HL-60 (cell line): ENCODE data around the genes INHBA, C7orf25 and DBNL.

DNA sequence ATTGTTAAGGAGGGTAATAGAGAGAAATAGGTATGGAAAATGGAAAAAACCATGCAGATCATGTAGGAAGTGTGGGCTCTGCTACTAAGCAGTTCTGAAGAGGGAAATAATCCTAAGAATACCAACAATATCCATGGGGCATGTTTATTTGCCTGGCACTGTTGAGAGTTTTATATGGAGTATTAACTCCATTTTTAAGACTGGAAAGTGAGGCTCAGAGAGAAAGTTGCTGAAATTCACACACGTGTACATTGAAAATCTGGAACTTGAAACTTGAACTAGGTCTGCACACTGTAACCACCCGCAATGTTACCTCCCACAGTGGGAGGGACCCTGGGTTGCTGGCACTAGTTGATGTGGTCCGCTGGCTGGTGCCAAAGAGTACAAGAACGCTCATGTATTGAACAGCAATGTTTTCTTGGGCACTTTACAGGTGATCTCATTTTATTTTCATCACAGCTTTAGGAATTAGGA lies 253.3 kb downstream of the INHBA start:
- RRBS: no CpG with 5 or more reads among the region's 4 CpGs

DNA sequence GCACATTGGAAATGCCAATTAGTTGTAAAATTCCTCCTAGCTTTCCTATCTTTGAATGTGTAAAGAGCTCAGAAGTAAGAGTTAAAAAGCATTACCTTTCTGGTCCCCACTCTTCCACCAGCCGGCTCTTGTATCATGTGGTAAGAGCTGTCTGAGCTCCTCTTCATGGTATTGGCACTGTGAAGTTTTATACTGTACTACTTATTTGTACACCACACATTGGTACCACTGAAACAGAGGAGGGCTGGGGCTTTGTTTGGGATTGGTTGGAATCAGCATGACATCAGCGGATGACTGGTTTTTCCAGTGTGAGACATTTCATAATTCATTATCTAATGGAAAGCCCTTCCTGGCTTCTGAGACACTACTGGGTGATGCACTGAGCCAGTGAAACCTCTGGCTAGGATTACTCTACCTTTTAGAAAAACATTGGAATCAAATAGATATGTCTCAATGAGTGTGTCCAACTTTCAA lies at the start of gene INHBA:
INHBA (minus strand) TSS at position 181 of the 474 bp plus-strand sequence.
- RRBS: no CpG with 5 or more reads among the region's 2 CpGs

GRCh38 chr7:41822044-41822812 lies 119.3 kb upstream of the INHBA start:
- RRBS: no CpG with 5 or more reads among the region's 3 CpGs

- RRBS: no CpG with 5 or more reads among the region's 9 CpGs
These were observed 213.7 kb upstream of the INHBA start for GRCh38 chr7:41916316-41917183.

GRCh38 chr7:42174346-42175091 lies 62.5 kb downstream of the GLI3 start:
- RRBS: no CpG with 5 or more reads among the region's 24 CpGs

- RRBS: 3% methylated on average over 58 of the region's 71 CpGs
These were observed at the start of gene C7orf25 for GRCh38 chr7:42911782-42912777. TSS of gene C7orf25 (minus strand) at chr7:42912070.

DNA sequence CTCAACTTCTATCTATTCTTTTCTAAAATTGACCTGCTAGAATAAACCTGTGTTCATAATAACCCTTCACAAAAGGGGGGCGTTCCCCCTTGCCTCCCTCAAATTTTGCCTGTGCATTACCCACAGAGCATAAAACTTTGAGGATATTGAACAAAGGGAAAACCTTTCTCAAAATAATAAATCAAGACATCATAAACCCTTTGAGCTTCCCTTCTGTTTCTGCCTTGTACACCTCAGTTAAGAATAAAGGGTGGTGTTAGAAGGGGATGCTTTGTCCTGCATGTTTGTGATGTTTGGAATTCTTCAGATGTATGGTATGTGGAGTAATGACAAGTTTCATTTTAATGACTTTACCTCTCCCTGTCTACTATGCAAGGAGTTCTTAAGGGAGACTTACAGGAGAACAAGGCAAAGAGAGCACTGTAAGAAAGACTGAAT lies 99.2 kb downstream of the HECW1 start:
- RRBS: no CpG with 5 or more reads among the region's 1 CpG

GRCh38 chr7:43585491-43586034 lies 2.7 kb downstream of the STK17A start:
- RRBS: no CpG with 5 or more reads among the region's 2 CpGs

- RRBS: no CpG with 5 or more reads among the region's 5 CpGs
These were observed 3.3 kb downstream of the STK17A start for GRCh38 chr7:43586071-43586664.

DNA sequence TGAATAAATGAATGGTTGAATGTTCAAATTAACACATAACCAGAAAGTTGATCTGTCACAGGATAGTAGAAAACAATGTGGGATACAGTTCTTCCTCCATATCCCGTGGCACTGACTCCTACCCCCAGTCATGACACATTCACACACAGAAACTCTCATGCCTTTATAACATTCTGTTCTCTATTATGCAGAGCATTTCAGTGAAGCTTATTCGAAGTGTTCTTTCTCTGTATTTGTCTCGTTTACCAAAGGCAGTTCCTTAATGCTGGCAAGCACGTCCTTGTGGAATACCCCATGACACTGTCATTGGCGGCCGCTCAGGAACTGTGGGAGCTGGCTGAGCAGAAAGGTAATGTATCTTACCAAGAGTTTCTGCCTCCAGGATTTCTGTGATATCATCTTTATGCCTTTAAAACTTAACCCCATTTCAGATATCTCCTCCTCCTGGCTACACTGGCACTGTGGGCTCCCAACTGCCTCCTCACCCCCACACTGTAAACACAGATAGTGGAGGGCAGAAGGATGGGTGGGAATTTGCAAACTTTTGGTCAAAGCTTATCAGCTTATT lies 34.1 kb downstream of the BLVRA start:
- RRBS: no CpG with 5 or more reads among the region's 6 CpGs

DNA sequence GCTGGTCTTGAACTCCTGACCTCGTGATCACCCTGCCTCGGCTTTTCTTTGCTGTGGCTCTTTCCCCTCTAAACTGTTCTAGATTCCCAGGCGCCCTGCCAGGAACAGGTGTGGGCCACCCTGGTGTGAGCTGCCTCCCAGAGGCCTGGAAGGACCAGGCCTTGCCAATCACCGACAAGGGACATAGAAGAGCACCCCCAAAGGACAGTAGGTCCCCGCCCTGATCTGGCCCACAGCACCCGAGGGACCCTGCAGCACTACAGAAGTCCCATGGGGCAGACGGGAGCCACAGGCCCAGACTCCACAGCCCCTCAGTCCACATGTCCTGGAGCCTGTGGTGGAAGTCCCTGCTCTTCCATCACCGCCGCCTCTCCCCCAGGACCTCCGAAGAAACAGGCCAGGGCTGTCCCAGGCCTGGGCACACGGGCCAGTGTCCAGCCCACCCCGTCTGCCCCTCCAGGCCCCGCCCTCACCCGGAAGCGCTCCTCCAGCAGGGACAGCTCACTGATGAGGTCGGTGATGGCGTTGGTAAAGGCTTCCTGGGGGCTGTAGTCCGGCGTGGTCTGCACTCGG lies 16.5 kb downstream of the SPDYE1 start:
- RRBS: no CpG with 5 or more reads among the region's 20 CpGs

DNA sequence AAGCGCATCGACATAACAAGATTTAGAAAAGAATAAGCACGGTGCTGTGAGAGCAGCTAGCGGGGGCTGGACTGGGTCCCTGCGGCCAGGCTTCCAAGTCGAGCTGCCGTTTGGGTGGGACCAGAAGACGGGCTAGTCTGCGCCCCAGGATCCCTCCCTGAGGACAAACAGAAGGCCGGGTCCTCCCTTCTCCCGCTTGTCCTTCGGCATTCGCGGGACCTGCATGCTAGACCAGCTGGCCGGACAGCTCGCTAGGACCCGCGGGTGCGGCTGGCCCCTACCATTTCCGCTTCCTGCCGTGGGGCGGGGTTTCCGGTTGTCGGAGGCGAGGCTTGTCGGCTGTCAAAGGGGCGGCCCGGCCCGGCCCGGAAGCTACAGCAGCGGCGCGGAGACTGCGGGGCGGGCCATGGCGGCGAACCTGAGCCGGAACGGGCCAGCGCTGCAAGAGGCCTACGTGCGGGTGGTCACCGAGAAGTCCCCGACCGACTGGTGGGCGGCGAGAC lies at the start of gene DBNL:
DBNL (plus strand) TSS at position 371 of the 503 bp plus-strand sequence.
- RRBS: 4% methylated on average over 28 of the region's 47 CpGs

- RRBS: no CpG with 5 or more reads among the region's 6 CpGs
These were observed 1.2 kb downstream of the DBNL start for GRCh38 chr7:44045458-44046286.

DNA sequence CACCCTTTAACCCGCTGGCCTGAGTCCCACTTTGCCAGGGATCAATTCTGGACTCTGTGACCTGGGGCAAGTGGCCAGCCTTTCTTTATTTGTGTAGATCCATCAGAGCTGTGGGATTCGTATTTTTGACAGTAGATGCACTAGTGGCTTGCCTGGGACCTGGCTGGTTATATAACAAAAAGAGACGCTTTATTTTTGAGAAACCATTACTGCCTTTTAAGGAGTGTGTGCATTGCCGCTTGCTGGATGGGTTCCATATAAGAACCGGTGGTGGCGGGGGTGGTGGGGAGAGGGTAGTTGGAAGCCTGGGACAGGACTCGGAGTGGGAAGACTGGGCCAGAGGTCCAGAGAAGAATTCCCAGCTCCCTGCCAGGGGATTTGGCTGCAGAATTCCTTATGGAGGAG lies 7.9 kb upstream of the POLM start:
- RRBS: no CpG with 5 or more reads among the region's 7 CpGs

DNA sequence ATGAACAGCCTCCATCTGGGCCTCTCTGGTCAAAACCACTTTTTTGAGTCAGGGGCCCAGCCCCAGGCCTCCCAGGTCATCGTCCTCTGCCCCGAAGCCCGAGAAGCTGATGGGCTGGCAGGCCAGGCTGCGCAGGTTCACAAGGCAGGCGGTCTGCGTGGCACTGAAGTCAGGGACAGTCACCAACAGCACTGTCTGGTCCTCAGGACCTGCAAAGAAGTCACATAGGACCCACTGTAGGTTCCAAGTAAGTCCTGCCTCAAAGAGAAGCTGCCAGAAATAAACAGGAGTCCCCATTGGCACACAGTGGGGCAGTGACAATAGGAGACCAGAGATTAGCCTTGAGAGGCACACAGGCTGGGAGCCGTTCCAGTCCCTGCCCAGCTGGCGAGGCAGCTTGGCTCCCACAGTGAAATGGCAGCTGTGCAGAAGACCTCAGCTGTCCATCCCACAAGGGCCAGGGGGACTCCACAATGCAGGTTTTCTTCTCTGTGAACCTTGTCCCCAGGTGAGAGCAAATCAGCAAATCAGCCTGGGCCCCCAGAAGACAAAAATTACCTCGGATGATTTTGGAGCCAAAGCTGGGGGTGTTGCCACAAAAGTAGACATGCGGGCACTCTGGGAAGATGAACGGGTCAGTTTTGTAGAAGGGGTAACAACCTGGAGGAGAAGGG lies 8.5 kb downstream of the POLD2 start:
- RRBS: no CpG with 5 or more reads among the region's 11 CpGs

GRCh38 chr7:44147374-44147849 lies 6.3 kb upstream of the MYL7 start:
- RRBS: 82% methylated on average over 9 of the region's 22 CpGs

DNA sequence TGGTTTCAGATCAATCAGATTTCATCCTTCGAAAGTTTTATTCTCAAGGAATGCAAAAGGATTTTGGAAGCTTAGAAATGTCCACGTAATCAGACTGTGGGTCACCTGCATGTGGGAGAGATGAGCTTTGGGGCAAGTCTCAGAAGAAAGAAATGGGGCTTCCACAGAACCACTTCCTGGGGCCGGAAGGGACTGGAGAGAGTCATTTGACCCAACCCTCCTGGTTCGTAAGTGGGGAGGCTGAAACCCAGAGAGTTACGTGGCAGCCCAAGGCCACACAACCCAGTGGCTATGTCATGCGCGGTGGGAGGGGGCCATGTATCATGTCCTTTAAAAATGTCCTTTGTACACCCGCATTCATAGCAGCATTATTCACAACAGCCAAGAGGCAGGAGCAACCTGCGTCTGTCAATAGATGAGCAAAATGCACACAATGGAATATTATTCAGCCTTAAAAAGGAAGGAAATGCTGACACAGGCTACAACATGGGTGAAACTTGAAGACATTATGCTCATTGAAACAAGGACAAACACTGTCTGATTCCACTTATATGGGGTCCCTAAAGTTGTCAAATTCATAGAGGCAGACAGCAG lies 15.1 kb downstream of the CAMK2B start:
- RRBS: no CpG with 5 or more reads among the region's 9 CpGs

- RRBS: 65% methylated on average over 2 of the region's 18 CpGs
These were observed 4.5 kb downstream of the CAMK2B start for GRCh38 chr7:44320659-44321554.

DNA sequence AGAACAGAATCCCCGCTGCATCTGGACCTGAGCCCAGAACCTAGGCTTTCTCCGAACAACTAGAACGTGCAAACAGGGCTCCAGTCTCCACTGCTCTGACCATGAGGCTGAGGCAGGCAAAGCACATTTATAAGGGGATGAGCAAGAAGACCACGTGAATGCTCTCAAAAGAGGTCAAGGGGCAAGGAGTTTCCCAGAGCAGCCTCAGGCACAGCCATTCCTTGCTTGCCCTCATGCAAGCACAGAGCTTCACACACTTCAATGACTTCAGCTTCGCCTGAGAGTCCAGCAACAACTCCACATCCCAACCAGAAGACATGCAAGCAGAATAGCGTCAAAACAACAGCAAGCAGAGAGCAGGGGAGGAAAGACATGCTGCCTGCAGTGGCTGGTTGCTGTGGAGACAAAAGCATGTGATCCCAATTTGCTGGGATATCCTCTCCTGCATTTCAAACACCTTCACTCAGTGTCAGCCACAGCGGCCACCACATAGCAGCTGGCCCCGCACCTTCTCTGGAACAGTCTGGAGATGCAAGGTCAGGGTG lies 60.0 kb upstream of the CAMK2B start:
- RRBS: no CpG with 5 or more reads among the region's 8 CpGs